Helper T cell (primary cell): ENCODE measurements around a stretch of chr5.

GRCh38 chr5:142882889-142883501 is 112.8 kb downstream of the ARHGAP26 start:
- PRO-cap, 2 experiments = no peak in any of the 2 experiments

DNA sequence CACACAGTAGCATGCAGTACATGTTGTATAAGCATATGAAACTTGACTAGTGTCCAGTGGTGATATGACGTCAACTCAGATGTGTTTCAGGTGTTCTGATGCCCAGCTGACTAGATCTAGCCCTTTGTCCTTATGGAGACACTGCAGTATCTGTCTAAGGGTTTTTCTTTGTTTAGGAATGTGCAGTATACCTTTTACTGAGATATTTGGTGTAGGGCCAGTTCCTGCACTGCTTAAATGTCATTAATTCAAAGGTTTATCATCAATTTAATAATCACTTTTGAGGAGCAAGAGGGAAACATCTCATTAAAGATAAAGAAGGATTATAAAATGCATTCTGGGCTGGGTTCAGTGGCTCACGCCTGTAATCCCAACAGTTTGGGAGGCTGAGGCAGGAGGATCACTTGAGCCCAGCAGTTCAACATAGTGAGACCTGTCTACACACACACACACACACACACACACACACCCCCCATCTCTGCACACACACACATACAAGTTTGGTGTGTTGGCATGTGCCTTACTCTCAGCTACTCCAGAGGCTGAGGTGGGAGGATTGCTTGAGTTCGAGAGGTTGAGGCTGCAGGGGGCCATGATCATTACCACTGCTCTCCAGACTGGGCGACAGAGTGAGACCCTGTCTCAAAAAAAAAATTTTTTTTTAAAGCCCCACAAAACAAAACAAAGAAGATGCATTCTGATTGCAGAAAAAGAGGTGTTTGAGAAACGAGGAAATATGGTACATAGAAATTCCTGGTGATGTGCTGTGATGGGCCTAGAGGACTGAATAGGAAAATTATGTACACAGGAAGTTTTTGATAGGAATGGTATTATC is 184.7 kb downstream of the ARHGAP26 start:
- PRO-cap, 2 experiments = no peak in any of the 2 experiments

GRCh38 chr5:143025390-143025860 is 255.2 kb downstream of the ARHGAP26 start:
- PRO-cap, 2 experiments = no peak in any of the 2 experiments

DNA sequence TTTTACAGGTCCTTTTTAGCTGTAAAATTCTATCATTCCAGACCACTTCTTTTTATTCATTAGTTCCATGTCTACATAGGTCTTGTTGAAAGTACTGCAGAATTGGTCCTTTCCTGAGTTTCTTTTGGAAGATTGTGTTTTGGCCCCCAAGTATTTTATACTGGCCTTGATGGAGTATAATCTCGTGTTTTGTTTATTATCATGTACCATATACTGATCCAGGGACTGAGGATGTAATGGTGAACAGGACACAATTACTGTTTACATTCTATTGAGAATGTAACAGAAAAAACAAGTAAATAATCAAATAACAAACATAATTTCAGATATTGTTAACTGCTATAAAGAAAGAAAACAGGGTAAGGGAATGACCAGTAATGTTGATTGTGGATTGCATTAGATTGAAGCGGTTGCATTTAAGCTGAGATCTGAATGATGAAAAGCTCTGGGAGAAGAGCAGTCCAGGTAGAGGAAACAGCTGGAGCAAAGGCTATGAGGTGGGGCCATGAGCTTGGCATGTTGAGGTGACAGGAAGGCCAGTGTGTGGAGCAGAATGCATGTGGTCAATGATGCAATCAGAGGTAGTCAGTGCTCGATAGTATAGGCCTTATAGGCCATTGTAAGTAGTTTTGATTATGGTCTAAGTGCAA is 270.2 kb downstream of the ARHGAP26 start:
- PRO-cap, 2 experiments = no peak in any of the 2 experiments

DNA sequence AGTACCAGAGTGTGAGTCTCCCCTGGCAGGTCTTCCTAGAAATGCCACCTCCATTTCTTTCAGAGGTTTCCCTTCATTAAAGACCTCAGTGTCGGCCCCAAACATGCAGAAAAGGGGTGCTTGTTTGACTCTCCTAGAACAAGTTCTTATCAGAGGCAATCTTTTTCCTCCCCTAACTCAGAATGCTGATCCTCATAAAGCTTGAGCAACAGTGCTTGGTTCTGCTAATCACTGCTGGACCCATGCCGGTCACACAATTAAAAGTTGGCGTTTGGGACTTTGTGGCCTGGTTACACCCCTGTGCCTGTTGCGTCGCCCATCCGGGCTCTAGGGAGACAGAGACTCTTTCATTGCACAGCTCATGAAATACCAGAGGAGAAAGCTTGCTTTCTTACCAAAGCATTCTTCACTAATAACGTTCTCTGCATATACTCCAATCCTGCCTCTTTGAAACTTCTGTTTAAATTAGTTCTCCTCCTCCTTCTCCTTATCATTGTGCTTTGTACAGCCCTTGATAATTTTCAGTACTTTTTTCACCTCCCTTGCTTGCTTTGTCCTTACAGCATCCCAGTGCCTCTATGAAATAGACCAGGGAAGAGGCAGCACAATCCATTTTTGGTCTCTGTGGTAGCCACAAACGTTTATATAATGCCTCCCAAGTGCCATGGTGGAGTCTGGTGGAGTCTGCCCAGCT is 301.0 kb downstream of the NR3C1 start:
- PRO-cap, 2 experiments = no peak in any of the 2 experiments

- PRO-cap, 2 experiments = no peak in any of the 2 experiments
These were observed 220.0 kb downstream of the NR3C1 start for GRCh38 chr5:143183319-143183995.

DNA sequence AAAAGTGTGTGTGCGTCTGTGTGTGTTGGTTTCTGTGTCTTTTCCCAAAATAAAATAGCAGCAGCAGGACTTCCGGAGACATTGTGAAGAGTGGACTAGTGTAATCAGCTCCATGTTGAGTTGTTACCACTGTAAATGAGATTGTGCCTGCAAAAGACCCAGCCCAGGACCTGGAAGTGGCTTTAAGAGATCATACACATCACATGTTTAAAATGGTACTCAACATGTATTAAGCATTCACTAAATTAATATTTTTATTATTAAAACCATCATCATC is 189.3 kb downstream of the NR3C1 start:
- PRO-cap, 2 experiments = no peak in any of the 2 experiments

- PRO-cap, 2 experiments = peak in 1 of 2 experiments; most common plus-strand start chr5:143404686 (in 1)
These were observed 997 bp upstream of the NR3C1 start for GRCh38 chr5:143404643-143404723.

DNA sequence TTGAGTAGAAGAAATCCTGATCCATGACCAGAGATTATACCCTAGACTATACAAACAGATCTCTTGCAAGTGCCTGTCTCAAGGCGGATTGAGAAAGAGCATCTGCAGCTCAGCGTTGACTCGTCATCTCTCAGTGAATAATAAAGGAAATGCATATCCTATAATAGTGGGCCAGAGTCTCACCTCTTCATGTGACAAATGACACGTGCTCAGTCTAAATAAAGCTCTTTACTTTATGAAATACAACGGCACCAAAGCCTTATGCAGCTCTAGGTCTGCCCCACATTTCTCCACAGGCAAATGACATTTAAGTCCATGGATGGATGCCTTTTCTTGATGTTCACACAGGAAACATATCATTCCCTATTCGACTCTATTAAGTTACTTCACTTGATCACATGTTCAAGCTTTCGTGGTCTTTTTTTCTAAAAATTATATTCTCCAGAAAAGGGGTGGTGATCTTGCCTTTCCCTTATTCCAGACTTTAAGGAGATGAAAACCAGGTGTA is 179.5 kb upstream of the NR3C1 start:
- PRO-cap, 2 experiments = no peak in any of the 2 experiments

- PRO-cap, 2 experiments = no peak in any of the 2 experiments
These were observed 80.6 kb downstream of the PRELID2 start for GRCh38 chr5:145754469-145755019.

GRCh38 chr5:145856020-145857003 is 16.5 kb downstream of the GRXCR2 start:
- PRO-cap, 2 experiments = no peak in any of the 2 experiments

DNA sequence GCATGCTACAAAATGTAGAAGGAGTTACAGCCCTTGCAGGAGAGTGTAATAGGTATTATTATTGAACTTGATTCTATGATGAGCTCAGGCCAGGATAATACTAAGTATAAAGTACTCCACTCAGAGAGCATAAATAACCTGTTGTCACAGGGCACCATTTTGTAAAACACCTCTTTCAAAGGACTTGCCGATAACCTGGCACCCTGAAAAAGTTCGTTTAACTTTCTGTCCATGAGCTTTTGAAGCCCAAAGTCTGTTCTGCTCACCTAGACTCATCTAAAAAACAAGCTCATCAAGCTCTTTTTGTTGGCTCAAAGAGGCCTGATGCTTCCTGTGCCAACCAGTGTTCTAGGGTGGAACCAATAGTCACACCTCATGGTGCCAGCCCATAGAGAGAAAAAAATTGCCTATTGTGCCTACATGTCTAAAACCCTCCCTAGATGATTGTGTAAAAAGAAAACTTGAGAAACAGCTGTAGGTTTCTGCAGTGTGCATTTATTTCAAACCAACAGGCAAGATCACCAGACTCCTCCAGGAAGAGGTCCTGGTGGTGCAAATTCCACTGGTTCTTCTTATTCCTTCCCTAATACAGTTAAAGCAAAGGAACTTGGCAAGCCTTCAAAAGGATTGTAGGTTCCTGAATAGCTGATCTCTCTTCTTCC is 4.7 kb downstream of the SH3RF2 start:
- PRO-cap, 2 experiments = no peak in any of the 2 experiments

- PRO-cap, 2 experiments = no peak in any of the 2 experiments
These were observed 45.9 kb downstream of the SH3RF2 start for GRCh38 chr5:145981824-145983043.

DNA sequence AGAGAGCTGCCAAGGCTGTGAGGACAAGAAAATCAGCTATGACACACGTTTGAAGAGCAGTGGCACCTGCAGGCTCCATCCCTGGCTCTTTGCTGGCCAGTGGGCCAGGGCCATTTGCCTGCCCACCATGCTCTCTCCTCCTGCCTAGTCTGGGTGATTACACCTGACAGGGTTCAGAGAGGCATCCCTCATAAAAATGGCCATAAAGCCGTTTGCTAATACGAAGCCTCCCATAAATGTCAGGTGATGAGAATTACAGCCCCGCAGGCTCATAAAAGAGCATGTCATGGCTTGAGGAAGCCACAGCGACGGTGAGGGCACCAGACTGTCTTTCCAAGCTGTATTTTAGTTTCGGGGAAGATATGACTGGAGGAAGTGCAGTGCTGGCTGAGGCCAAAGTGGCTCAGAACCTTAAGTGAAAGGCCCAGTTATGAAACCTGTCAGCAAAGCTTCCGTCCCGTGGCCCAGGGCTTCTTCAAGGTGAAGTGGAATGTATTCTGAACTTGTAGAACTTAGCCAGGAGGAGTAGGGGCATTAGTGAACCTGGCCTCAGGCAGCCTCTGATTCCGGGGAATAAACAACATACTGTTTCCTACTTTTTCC is 18.5 kb upstream of the TCERG1 start:
- PRO-cap, 2 experiments = no peak in any of the 2 experiments

DNA sequence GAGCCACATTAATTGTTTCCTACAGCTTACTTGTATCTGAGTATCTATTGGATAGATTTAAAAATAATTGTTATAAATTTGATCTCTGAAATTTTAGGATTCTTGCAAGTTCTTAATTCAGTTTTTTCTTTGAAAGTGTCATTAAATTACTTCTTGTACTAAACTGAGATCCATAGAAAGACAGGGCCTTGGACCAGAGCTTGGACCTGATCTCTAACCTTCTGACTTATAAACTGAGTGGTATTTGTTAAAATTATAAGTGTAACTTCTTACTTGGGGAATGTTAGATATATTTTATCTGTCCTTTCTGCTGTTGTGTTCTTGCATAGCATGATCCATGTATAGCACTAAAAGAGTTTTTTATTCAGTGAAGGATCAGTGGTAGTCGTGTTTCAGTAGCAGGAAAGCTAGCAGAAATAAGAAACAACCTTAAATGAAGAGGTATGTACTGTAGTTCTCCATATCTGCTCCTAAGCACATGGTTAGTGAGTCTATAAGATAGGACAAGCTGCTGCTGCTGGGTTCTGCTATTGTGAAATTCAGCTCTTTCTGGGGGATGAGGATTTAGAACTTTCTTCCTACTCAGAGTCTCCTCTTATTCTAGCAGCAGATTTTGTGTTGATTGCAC is 23.8 kb downstream of the TCERG1 start:
- PRO-cap, 2 experiments = no peak in any of the 2 experiments

DNA sequence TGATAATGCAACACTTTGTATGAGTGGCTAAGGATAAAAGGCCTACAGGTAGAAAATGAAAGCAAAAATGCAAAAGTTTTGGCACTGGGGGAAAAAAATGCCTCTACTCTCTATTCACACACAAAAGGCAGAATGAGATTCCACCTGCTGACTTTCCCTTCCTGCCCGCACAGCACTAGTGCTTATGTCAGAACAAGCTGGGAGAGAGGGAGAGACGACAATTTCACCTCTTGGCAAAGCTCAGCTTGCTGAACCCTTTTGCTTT is 1.6 kb downstream of the PPP2R2B start:
- PRO-cap, 2 experiments = no peak in any of the 2 experiments

- PRO-cap, 2 experiments = no peak in any of the 2 experiments
These were observed 126.5 kb downstream of the STK32A start for GRCh38 chr5:147361425-147361671.

- PRO-cap, 2 experiments = no peak in any of the 2 experiments
These were observed 63.4 kb downstream of the DPYSL3 start for GRCh38 chr5:147446382-147446988.

DNA sequence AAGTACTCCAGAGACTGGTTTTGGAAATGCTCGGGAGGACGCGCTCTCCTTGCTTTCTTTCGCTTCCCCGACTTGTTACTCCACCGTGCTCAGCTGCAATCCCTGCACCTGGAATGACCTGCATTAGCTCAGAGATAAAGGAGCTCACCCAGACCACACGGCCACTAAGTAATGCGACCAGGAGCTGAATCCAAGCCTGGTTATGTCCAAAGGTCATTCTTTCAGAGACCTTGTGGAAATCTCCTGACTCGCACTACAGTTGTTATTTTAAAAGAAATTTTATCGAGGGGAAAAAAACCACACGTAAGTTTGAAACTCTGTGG is 135.3 kb upstream of the DPYSL3 start:
- PRO-cap, 2 experiments = no peak in any of the 2 experiments

DNA sequence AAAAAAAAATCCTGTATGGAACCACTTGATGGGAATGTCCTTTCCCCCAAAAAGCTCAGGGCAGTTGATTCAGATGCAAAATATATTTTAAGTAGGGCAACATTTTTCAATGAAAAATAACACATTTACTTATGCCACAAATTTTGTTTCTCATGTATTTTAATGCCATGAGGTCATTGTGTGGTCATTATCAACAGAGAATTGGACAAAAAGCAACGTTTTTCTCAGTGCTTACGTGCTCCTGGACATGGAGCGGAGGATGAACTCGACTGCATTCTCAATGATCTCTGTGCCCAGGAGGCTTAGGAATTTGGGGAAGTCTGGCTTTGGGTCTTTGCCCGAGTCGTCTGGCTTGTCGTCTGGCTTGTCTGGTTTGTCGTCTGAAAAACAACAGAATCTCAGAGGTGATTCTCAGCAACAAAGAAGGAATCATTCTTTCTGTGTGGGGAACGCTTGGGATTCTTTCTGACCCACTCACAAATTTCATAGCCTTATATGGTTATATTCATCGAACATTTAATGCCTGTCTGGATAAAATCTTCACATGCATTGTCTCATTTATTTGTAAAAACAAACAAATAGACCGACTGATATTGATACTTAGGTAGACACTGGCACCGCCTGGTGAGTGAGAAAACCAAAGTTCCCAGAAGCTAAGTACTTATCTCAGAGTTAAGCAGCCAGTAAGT is 4.8 kb downstream of the C5orf46 start:
- PRO-cap, 2 experiments = no peak in any of the 2 experiments